H7 (cell line): ENCODE results near the genes HJV, FCGR1A, H3C15 and H2AC20.

- RAMPAGE, long total RNA, result no peak
Measured at GRCh38 chr1:145896928-145897968, 11.6 kb upstream of the ANKRD35 start.

DNA sequence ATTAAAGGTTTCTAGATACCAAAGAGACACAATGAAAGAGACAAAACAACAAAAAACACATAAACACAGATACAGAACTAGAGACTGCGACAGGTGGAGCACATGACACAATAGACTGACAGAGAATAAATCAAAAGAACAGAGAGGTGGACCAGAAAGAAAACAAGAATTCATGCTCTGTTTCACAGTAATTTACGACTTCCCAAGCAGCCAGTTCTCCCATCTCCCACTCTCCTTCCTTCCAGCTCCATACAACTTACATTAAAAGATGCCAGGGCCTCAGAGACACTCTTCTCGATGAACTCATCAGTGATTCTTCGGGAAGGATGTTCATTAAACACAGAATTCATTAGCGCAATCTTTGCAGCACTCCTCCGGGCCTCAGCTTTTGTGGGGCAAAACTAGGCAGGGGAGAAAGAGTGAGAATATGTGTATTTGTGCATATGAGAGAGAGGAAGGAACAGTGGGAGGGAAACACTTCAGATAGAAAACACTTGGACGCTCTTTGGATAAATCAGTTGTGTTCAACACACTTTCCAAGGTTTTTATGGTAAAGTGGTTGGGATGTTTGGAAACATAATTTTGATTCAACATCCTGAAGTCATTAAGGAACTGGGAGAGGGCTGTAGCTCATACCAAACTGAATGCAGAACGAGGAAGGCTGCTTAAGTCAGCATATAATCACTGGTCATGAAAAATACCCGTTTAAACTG is 15.2 kb downstream of the LIX1L start:
- RAMPAGE, long total RNA, result no peak

GRCh38 chr1:146021576-146022228 is at the start of gene HJV:
Gene HJV (minus strand): TSS chr1:146021735.
- RAMPAGE, long total RNA, result no peak

DNA sequence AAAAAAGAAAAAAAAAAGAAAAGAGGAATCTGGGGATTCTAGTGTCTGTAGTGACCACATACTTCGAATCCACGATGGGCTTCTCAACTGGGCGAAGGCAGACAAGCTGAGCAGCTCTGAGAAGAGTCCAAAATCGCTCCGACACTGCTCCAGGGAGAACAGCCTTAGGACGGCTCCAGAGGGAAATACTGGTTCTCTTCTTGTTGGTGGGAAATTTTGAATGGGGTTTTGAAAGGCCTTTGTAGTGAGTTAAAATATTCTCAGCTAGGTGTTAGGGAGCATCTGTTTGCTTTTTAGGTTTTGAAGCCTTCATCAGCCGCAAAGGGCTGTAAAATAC is 18.3 kb upstream of the HJV start:
- RAMPAGE, long total RNA, result no peak

DNA sequence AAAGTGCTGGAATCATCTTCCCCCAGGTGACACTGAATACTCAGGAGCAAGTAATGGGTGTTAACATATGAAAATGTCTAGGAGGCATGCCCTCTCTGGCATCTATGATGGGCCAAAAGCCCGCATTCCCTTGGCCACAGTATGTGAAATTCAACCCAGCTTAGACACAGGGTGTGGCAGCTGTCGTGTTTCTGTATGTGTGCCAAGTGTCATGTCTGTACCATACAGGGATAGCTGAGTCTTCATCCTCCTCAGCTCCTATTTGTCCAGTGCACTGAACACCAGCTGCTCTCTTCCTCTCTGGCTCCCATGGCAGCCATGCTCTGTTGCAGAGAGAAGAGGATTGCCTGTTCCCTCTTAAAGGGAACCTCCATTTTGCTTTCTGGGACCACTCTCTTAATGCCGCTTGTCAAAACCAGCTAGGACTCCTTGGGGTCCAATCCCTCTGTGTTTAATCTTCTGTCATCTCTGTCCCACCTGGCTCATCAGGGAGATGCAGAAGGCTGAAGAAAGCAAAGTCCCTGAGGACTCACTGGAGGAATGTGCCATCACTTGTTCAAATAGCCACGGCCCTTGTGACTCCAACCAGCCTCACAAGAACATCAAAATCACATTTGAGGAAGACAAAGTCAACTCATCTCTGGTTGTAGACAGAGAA is 32.7 kb downstream of the NBPF12 start:
- RAMPAGE, long total RNA, result no peak

DNA sequence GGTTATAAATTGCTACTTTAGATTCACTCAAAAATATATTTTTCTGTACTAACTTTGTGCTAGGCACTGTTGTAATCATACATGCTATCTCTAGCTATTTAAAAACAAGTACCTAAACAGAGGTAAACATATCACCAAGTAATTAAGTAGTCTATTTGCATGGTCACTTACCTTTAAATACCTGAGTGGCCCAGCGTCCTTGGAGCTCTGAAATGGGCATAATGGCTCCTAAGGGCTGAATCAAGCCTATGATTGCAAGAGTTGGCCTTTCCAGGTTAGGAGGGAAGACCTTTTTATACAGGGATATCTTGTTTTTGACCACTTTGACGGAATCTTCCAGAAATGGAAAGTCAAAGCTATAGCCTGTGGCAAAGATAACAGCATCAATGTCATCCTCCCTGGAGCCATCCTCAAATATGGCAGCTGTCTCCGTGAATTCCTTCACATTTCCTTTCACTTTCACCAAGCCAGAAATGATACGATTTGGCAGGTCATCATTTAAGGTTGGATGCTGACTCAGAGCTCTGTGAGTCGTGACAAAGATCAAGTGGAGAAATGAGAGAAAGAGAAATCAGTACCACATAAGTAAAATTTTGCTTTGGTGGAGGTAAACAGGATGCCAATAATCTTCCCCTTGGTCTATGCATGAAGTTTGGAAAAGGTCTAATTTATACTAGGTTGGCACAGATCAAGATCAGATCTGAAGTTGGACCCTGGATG is 24.0 kb downstream of the FMO5 start:
- RAMPAGE, long total RNA, result no peak

GRCh38 chr1:147542582-147542995 is 1.3 kb downstream of the BCL9 start:
- RAMPAGE, long total RNA, result no peak

- RAMPAGE, long total RNA, result no peak
Measured at GRCh38 chr1:147620100-147620594, 50.2 kb downstream of the ACP6 start.

- RAMPAGE, long total RNA, result no peak
Measured at GRCh38 chr1:147624722-147625435, 45.4 kb downstream of the ACP6 start.

GRCh38 chr1:147676219-147677291 is 6.2 kb upstream of the ACP6 start:
- RAMPAGE, long total RNA, result no peak

- RAMPAGE, long total RNA, result no peak
Measured at GRCh38 chr1:148014696-148015141, 86.5 kb downstream of the GPR89B start.

- RAMPAGE, long total RNA, result no peak
Measured at GRCh38 chr1:149240298-149240581, 136.9 kb upstream of the NBPF9 start.

DNA sequence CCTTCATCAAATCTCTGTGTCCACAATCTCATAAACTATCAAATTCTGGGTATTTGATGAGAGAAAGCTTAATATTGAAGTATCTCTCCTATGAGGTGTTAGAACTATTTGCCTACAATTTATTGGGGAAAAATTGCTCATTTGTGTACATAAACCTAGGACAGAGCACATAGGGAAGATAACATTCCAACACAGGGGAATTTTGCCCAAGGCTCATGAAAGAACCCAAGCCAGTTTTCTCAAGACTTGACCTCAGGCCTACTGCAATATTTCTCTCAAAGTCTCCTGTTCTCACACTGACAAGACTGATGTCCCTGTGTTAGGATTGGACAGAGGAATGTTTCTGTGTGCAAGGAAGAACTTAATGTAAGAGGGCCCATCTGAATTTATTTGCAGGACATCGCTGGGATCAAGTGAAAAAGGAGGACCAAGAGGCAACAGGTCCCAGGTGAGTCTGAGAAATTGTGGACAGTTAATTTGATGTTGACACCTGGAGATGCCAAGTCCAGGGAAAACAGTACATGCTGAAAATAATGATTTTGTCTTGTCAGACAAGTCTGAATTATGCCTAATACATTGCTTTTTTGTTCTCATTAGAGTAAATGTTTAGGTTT is 12.2 kb downstream of the NBPF19 start:
- RAMPAGE, long total RNA, result no peak

DNA sequence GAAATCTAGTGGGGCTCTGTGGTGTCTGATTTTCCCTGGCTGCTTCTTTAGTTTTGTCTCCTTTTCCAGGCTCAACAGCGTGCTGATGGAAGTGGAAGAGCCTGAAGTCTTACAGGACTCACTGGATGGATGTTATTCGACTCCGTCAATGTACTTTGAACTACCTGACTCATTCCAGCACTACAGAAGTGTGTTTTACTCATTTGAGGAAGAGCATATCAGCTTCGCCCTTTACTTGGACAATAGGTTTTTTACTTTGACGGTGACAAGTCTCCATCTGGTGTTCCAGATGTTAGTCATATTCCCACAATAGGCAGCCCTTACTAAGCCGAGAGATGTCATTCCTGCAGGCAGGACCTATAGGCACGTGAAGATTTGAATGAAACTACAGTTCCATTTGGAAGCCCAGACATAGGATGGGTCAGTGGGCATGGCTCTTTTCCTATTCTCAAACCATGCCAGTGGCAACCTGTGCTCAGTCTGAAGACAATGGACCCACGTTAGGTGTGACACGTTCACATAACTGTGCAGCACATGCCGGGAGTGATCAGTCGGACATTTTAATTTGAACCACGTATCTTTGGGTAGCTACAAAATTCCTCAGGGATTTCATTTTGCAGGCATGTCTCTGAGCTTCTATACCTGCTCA is 29.1 kb upstream of the PPIAL4C start:
- RAMPAGE, long total RNA, result no peak

DNA sequence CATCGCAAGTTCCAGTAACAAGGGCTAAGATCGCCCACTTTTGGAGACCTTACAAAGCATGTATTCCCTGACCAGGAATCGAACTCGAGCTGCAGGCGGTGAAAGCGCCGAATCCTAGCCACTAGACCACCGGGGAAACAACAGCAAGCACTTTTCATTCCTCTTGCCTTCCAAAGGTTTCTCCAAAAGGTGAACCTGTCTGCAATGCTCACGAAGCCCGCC is 89.8 kb upstream of the FCGR1A start:
- RAMPAGE, long total RNA, result no peak

GRCh38 chr1:149782529-149782922 is at the start of gene FCGR1A:
Gene FCGR1A (plus strand): TSS chr1:149782694.
- RAMPAGE, long total RNA, result no peak

GRCh38 chr1:149810616-149811937 is 1.1 kb downstream of the H2BC18 start:
- RAMPAGE, long total RNA, result no peak

- RAMPAGE, long total RNA, result no peak
Measured at GRCh38 chr1:149849650-149850411, 1.0 kb upstream of the H2AC19 start.

DNA sequence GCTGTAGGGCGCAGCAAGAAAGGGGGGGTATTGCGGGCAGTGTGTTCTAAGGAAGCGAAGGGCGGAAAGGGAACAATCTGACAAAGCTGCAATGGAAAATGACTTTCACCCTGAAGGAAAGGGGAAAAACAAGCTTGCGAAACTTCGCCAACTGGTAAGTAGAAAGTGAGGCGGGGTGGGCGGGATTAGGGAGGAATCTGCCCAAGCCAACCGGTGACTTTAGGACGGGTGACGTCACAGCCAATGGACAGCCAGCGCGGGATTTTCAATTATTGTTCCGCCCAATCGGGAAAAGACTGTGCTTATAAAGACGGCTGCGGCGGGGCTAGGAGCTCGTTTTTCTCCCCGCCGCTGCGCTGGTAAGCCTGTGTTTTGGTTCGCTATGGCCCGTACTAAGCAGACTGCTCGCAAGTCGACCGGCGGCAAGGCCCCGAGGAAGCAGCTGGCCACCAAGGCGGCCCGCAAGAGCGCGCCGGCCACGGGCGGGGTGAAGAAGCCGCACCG is at the start of gene H3C15:
TSS of gene H3C15 (plus strand) at position 336 of the 504 bp plus-strand sequence.
- RAMPAGE, long total RNA, result no peak

GRCh38 chr1:149886763-149887222 is at the start of gene H2AC20:
Gene H2AC20 (plus strand): TSS chr1:149886918.
- RAMPAGE, long total RNA, result start-site peak on the plus strand at chr1:149886916-149886965, 7,021 reads